ENCODE measurements around a stretch of chr22.

GRCh38 chr22:50225616-50226254 lies 19.1 kb downstream of the TUBGCP6 start:
- PRO-cap = no peak
- RAMPAGE, long total RNA, 2 experiments = no peak in any of the 2 experiments

DNA sequence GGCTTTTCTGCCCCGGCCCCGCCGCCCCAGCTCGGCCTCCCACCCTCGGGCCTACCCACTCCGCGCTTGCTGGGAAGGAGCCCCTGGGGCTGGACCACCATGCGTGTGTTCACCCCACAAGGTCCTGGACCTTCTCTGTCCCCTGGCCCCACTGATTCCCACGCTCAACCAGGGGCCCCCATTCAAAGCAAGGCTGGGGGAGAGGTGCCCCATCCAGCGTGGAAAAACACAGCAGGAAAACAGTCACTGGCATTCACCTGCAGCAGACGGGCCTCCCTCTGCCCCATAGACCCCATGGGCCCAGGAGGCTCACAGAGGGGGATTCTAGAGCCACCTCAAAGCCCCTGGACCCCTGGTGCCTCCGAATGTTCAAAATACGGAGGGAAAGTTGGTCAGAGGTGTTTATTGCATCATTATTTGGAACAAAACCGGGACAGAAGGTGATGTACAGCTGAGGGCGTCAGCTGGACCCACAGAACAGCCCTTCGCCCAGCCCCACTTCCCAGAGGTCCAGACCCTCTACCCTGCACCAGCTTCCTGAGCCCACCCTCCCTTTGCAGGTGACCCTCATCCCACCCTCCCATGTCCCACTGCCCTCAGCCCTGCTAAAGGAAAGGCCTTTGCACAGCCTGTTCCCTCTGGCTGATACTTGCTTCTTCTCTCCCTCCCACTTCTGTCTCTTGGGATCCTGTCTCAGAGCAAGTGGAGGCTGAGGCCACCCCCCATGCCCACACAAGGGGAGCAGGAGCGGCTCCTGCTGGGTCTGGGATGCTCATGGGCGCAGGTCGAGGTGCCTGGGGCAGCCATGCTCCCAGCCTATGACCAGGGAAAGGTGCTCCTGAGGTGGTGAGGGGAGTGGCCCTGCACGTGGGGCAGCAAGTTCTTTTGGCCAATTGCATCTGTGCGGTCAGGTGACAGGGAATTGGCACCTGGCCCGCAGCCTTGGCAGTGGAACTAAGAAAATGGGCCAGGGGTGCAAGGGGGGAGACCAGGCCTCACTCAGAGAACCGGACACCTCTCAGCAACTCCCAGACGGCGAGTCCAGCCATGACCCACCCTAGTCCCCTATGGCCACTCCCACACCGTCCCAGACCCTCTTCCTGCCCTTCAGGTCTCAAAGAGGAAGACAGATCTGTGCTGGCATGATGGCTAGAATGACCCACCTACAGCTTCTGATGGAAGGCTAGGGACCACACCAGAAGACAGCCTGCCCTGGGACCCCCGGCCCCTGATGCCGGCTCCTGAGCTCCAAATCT lies 1.7 kb downstream of the MAPK11 start:
- PRO-cap = no peak
- RAMPAGE, long total RNA, 2 experiments = no peak in any of the 2 experiments

GRCh38 chr22:50276454-50277079 lies 6.4 kb upstream of the MAPK11 start:
- PRO-cap = no peak
- RAMPAGE, long total RNA, 2 experiments = no peak in any of the 2 experiments

DNA sequence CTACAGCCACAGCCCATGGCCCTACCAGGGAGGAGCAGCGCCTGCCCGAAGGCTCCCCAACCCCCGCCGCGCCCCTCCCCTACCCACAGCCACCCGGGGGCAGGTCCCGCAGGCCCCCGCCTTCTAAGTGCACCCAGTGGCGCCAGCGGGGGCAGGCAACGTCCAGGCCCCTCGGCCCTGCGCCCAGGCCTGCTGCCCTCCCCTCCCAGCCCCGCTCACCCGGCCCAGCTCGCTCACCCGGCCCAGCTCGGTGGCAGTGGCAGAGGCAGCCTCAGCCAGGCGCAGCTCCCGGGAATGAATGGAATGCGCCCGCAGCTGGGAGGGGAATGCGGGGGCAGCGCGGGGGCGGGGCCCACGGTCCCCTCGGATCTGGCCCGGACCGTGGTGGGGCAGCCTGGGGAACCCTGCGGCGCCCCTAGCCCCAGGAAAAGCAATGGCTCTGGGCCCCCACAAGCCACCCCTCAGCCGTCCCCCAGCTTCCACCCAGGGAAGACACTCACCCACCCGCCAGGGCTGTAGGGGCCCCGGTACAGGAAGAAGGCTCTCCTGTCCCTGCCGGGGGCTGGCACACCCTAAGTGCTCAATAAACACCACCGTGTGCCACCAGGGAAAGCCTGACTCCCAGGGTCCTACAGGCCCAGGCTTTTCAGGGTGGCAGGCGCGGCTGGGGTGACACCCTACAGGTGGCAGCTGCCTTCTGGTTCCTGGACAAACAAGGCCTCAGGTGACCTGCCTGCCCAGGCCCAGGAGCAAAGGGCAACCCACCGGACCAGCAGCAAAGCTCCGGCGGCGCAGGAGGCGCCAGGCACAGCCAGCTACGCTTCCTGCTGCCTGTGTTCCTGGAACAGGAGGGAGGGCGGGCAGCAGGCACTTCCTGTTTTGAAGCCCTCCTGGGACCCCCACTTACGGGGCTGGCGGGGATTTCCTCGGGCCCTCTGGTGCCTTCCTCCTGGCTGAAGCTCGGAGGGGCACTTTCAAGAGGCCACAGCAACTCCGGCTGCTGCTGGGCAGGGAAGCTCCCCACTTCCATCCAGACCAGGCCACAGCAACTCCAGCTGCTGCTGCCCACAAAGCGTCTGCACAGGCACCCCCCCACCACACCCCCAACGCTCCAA lies 13.8 kb downstream of the PLXNB2 start:
- PRO-cap = no peak
- RAMPAGE, long total RNA, 2 experiments = no peak in any of the 2 experiments

DNA sequence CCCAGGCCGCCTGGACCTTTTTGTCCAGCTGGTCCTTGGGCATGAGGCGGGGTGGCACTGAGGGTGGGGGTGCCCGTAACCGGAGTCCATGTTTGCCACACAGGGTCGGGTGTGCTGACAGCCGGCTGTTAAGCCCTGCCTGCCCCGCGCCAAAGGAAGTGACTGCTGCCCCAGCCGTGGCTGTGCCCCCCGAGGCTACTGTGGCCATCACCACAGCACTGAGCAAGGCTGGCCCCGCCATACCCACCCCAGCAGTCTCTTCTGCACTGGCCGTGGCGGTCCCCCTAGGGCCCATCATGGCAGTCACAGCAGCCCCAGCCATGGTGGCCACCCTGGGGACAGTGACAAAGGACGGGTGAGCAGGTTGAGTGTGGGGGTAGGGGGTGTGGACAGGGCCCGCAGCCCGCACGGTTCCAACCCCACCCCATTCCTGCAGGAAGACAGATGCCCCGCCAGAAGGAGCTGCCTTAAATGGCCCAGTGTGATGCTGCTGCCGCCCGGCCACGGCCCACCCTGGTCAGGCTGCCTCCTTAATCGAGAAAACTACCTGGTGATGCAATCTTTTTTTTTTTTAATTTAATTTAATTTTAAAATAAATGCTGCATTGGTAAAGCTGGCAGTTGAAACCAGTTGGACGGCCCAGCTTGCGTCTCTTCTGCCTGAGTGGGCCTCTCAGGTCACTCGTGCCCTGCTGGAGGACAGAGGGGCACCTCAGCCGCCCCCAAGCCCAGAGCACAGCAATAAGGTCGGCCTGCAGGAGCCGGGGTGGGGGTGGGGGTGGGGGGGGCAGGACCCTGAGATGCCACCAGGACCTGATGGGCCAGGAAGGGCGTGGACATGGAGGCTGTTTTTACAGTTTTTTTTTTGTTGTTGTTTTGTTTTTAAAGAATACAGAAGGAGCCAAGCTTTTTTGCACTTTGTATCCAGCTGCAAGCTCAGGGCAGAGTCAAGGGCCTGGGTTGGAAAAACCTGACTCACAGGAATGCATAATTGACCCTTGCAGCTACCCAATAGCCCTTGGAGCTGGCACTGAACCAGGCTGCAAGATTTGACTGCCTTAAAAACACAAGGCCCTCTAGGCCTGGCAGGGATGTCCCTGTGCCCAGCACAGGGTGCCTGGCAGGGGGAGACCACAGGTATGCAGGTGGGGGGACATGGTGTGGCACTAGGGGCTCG lies 30.7 kb downstream of the SBF1 start:
- PRO-cap = no peak
- RAMPAGE, long total RNA, 2 experiments = no peak in any of the 2 experiments

- PRO-cap = no peak
- RAMPAGE, long total RNA, 2 experiments = no peak in any of the 2 experiments
Observed at GRCh38 chr22:50454484-50455589, 20.0 kb downstream of the SBF1 start.

GRCh38 chr22:50526762-50527537 lies 1.6 kb upstream of the SCO2 start:
- PRO-cap = no peak
- RAMPAGE, long total RNA, 2 experiments = no peak in any of the 2 experiments

DNA sequence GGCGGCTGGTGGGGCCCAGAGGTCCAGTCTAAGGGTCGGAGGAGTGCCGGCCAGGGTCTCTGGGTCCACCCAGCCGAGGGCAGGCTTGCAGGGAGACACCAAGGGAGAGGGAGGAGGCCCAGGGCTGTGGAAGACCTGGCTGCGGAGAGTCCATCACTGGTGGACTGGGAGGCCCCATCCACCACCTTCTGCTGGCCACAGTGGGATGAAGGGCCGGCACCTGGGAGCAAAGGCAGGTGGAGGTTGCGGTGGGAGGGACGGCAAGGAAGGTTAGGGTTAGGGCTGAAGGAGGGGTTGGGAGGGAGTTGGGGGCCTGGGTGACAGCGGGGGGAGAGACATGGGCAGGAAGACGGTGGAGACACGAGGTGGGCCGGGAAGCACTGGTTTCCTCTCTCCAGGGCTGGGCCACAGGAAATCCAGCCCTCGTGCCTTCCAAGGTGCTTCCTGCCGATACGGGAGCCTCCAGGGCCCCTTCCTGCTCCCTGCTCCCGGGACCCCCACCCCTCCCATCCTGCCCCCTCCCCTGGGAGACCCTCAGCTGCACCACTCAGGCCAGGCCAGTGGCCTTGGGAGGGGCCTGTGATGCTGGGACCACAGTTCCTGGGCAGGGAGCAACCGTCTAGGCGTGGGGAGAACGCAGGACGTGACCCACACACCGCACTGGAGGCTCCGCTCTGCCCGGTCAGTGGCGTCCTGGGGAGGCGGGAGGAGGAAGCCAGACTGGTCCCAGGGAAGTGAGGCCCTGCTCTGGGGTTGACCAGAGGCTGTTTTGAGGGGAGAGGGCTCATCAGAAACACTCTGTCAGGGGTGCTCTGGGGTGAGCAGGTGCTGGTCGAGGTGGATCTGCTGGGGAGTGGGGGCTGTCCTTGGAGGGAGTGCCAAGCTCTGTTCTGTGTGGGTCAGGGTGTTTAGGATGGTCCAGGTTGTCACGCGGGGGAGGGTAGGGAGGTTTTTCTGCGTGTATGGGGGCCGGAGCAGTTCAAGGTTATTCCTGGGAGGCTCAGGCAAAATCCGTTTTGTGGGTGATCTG lies 44.5 kb upstream of the ARSA start:
- PRO-cap = unidirectional peak, plus-strand start at position 631 of the sequence; unidirectional peak, plus-strand start at position 685 of the sequence
- RAMPAGE, long total RNA, 2 experiments = start-site peak on the plus strand in 1 of 2 experiments, centred at position 603 of the sequence, 11 reads per replicate

DNA sequence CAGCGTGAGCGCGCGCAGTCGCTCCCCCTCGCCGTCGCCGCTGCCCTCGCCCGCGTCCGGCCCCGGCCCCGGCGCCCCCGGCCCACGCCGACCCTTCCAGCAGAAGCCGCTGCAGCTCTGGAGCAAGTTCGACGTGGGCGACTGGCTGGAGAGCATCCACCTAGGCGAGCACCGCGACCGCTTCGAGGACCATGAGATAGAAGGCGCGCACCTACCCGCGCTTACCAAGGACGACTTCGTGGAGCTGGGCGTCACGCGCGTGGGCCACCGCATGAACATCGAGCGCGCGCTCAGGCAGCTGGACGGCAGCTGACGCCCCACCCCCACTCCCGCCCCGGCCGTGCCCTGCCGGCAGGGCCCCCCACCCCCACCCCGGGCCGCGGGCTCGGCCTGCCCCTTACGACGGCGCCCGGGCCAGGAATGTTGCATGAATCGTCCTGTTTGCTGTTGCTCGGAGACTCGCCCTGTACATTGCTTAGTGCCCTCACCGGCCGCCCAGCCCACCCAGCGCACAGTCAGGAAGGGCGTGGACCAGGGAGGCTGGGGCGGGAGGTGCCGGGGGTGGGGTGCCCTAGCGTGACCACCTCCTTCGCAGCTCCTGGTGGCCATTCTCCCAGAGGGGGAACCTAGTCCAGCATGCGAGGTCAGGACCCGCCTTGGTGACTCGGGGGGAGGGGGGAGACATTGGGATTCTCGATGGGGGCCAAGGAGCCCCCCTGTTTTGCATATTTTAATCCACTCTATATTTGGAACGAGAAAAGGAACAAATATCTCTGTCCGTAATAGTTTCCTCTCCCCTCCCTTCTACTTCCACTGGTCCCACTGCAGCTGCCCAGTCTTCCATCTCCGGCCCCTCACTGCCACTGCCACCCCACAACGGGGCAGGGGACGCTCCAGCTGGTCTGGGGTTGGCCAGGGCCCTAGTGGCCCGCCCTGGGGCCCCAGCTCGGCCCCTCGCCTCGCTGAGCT lies 6.7 kb upstream of the ACR start:
- PRO-cap = no peak
- RAMPAGE, long total RNA, 2 experiments = no peak in any of the 2 experiments

DNA sequence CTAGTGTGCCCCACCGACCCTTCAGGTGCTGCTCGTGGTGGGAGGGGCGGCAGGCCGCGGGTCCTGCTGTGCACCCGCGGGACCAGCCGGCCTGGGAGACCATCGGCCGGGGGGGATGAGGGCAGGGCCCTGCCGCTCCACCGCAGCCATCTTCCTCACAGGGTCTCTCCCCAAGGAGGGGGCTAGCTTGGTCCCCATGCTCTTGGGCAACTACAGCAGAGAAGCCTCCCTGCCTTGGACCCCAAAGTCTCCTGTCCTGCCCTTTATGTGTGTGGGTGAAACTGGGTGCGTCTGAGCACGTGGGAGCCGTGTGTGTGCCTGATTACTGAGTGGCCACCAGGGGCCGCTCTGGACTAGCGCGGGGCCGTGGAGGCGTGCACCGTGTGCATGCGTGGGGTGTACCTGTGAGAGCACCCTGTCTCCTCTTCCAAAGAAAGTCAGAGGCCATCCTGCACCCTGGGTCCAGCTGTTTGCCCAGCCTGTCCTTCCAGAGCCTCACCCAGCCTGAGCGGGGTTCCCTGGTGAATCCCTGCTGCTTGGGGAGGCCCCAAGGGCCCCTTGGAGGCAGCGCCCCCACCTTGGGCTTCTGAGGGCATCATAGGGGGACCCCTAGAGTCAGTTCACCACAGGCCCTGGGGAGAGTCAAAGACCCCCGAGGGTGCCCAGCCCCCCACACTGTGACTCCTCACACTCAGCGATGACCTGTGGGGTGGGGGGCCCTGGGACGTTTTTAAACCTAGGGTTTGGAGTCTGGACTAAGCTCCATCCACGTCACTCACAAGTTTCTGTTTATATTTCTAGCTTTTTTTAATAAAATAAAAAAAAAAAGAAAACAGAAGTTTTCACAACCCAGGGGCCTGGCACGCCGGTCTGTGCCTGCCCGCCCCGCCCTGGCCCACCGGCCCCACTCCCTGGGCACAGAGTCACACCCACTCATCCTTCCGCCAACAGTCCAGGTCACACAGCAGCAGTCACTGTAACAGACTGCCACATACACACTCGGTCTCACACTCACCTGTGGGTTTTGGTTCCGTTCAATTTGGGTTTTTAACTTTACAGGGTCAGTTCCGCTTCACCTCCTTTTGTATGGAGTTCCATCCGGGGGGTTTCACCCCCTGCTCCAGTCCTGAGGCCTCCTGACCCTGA lies 5.7 kb upstream of the ACR start:
- PRO-cap = no peak
- RAMPAGE, long total RNA, 2 experiments = no peak in any of the 2 experiments

All from breast epithelium (tissue), 2 donors.